Endothelial cell (in vitro differentiated cells): ENCODE measurements around the gene ACSS2.

GRCh38 chr20:33654880-33655324 lies 7.2 kb upstream of the C20orf144 start:
- PRO-cap, result no peak

- PRO-cap, result no peak
These were observed 3.5 kb downstream of the NECAB3 start for GRCh38 chr20:33670559-33671326.

DNA sequence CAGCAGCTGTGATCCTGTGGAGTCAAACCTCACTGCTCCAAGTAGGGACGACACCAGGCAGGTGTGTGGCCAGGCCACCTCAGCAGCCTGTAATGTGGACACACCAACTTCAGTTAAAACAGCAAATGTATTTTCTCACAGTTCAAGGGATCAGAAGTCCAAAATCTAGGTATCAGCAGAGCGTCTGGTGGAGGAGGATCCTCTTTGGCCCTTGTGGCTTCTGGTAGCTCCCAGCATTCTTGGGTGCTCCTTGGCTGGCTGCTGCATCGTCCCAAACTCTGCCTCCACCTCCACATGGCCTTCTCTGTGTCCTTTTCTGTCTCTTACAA lies 47.1 kb downstream of the CHMP4B start:
- PRO-cap, result no peak

DNA sequence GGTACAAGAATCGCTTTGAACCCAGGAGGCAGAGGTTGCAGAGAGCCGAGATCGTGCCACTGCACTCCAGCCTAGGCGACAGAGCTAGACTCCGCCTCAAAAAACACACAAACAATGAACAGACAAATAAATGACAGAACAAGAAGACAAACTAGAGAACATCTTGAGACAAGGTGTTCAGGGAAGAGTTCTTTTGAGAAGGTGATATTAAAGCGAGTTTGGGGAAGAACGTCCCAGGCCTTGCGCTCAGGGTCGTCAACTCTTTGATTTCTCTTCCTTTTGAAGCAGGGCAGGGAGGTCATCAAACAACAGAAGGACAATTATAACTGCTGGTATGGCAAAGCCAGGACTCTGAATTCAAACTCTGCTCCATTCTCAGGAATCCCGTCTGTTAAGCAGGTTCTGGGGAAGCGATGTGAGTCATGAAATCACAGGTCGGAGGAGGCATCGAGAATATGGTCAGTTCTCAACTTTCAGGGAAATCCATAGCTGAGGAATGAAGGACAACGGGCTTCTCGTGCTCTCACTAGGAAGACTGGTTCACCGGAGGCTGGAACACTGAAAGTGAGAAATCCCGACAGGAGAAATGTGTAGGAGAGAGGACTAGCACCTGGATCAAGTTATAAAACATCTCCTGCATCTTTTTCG lies 1.2 kb upstream of the RALY start:
- PRO-cap, result unidirectional peak, minus-strand start at position 566 of the sequence

DNA sequence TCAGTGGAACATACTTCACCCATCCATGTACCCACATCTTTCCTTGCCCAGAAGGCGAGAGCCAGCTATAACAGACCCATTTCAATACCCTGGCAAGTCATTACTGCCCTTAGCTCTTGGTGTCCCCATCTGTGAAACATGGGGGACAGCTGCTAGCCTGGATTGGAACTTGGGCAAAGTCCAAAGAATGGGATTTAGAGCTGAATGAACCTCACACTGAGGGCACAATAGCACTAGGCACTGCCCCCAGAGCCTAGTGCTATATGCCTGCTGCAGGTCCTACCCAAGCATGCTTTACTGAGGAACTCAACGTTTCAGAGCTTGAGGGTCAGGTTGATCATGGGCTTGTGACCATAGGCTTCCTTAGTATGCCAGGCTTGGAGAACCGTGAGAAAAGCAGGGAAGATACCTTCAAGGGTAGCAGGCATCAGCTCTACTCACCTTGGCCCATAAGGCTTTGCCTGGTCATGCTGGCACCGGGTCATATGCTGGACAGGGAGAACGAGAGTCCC lies 29.8 kb downstream of the EIF2S2 start:
- PRO-cap, result no peak

GRCh38 chr20:34299172-34300011 lies 3.8 kb downstream of the AHCY start:
- PRO-cap, result no peak

- PRO-cap, result no peak
These were observed 46.5 kb downstream of the MAP1LC3A start for GRCh38 chr20:34604779-34605670.

- PRO-cap, result no peak
These were observed 5.9 kb downstream of the TP53INP2 start for GRCh38 chr20:34709895-34710622.

GRCh38 chr20:34715359-34715702 lies 11.2 kb downstream of the TP53INP2 start:
- PRO-cap, result no peak

DNA sequence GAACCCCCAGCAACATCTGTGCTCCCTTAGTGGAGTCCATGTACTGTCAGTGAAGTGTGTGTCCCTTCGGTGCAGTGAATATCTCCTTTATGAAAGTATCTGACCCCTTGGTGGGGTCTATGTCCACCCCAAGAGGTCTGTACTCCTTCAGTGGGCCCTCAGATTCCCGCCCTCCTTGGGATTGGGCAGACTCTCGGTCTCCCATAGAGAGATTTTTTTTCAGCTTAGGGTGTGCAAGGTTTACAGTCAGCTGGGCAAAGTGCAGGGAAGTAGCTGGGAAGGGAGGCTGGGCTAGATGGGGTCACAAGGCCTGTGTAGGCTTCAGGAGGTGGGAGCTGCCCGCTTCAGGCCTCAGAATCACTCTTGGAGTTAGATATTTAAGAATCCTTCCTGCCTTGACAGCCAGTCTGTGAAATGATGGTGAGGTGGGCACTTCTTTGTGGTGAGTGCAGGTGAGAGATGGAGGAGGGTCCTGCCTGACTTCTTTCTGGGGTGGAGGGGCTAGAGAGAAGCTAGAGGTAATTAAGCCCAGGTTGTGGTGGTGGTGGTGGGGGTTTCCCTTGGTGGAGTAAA lies 1.6 kb upstream of the ACSS2 start:
- PRO-cap, result no peak

DNA sequence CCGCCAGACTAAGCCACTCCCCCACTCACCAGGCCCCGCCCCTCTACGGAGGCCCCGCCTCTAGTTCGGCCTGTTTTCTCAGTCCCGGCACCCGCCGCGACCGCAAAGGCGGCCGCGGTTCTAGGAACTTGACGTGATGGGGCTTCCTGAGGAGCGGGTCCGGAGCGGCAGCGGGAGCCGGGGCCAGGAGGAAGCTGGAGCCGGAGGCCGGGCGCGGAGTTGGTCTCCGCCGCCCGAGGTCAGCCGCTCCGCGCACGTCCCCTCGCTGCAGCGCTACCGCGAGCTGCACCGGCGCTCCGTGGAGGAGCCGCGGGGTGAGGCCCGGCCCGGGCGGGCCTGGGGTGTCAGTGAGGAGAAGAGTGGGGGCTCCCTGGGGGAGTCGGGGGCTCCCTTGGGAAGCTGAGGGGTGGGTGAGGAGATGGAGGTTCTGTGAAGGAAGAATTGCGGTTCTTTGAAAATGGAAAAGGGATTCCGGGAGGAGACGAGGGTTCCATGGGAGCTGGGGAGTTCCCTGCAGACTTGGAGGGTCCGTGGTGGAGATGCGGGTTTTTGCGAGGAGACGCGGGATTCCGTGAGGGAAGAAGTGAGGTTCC lies at the start of gene ACSS2:
Gene ACSS2, plus strand, starts transcription at position 103 of the 593 bp plus-strand sequence.
- PRO-cap, result bidirectional peak, plus-strand start at position 105 of the sequence, minus-strand start outside the sequence

DNA sequence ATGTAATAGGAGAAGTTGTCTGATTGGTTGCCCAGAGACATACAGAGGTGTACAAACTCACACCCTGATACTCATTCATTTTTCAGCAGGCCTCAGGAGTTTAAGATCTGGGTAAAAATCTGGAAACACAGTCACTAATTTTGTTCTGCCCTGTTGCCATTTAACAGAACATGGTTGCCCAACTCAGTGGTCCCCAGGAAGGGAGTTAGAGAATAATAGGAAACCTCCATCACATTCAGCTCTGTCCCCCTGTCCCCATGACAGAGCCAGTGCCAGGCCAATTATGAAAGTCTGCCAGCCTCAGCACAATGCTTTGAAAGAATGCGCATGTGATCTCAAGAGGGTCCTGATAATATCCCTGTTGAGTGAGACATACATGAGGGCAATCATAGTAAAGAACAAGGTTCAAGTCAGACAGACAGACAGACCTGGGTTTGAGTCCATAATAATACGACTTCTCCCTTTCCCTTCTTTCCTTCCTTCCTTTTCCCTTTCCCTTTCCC lies 2.5 kb downstream of the GSS start:
- PRO-cap, result no peak

GRCh38 chr20:35024168-35024831 lies 68.3 kb downstream of the TRPC4AP start:
- PRO-cap, result no peak

DNA sequence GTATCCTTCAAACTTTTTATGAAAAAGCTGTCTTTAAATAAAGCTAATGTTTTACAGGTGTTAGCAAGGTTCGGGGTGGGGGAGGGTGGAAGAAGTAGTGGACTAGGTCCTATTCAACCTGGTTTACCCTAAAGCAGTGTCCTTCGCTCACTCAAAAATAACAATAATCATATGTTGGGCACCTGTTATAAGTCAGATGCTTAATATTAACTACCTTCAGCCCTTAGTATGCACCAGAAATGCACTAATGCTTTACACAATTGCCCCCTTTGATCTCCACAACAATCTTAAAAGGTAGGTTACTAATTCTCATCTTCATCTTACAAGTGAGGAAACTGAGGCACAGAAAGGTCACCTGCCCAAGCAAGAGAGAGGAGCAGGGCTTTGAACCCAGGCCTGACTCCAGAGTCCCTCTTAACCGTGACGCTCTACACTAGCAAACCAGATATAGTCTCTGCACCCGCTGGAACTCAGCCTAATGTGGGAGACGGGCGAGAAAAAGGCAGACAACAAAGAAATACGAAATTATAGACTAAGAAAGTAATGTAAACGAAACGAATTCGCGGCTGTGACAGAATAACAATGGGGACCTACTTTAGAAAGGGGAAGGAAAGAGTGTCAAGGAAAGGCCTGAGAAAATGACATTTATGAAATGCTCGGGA lies 921 bp downstream of the TRPC4AP start:
- PRO-cap, result unidirectional peak, plus-strand start at position 476 of the sequence

DNA sequence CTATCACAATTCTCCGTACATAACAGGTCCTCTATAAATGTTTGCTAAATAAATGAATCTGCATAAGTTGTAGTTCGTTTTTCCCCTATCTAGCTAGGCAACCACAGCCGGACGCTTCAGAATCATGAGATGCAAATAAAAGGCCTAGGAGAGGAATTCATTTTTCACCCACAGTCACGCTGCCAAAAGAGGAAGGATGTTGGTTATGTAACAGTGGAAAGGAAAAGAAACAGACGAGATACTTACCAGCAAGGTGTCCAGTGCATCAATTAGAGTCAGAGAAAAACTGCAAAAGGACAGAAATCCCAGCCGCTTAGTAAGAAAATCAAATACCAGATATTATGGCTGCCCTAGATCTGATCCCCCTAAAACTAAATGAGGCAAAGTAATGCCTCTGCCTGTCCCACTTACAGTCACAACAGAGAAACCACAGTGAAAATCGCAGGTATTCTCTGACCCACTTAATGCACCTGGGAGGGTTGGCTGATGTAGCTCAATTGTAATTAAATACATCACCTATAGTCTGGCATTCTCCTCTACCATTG lies 2.3 kb downstream of the EDEM2 start:
- PRO-cap, result no peak

DNA sequence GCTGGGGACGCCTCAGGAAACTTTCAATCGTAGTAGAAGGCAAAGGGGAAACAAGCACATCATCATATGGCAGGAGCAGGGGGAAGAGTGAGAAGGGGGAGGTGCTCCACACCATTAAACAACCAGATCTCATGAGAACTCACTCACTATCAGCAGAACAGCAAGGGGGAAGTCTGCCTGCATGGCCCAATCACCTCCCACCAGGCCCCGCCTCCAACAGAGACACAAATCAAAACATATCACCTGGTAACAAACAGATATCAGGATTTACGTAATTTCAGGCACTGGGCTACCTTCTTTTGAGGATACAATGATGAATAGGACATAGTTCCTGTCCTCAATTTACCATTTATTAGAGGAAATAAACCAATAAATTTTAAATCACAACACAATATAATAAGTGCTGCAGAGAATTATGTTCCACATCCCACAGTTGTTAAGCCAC lies 24.2 kb downstream of the MMP24 start:
- PRO-cap, result no peak

DNA sequence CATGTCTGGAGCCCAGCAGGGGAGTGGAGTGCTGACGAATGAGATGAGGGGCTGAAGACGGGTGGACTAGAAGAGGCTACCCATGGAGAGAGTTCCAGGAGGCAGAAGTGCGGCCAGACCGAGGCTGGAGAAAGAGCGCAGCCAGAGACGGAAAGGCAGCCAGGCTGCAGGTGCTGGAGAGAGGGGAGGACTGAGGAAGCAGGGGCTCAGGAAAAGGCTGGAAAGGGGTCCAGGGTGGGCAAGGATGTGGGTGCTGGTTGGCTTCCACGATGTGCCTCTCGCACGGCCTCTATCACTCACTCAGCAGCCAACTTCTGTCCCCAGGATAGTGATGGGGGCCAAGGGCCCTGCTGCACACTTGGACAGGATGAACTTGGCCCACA lies 565 bp upstream of the EIF6 start:
- PRO-cap, result no peak

GRCh38 chr20:35300206-35300807 lies 8.1 kb upstream of the FAM83C start:
- PRO-cap, result no peak

DNA sequence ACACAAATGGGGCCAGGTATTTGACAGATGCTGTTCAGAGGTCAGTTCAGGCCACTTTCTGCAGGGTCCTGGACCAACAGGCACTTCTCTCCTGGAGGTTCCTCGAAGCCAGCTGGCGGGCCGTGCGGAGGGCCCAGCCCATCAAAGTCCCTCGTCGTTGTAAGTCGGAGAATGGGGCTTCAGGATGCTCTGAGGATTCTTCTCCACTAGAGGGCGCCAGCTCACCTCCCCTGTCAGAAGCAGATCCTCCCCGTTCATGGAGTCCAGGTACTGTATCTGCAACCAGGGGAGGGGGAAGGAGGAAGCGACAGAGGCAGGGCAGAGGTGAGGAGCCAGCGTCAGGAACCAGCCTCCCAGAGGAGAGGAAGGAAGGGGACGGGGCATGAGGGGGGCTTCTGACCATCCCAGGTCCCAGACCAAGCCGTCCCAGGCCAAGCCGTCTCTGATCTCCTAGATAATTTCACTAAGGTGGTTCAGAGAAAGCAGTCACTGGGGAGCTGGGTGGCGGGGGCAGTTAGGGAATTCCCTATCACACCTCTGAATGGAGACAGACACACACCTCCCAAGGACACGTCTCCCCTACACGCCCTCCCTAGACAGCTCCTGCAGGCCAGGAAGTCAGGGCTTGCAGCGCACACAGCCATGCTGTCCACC lies 11.7 kb upstream of the FAM83C start:
- PRO-cap, result no peak

DNA sequence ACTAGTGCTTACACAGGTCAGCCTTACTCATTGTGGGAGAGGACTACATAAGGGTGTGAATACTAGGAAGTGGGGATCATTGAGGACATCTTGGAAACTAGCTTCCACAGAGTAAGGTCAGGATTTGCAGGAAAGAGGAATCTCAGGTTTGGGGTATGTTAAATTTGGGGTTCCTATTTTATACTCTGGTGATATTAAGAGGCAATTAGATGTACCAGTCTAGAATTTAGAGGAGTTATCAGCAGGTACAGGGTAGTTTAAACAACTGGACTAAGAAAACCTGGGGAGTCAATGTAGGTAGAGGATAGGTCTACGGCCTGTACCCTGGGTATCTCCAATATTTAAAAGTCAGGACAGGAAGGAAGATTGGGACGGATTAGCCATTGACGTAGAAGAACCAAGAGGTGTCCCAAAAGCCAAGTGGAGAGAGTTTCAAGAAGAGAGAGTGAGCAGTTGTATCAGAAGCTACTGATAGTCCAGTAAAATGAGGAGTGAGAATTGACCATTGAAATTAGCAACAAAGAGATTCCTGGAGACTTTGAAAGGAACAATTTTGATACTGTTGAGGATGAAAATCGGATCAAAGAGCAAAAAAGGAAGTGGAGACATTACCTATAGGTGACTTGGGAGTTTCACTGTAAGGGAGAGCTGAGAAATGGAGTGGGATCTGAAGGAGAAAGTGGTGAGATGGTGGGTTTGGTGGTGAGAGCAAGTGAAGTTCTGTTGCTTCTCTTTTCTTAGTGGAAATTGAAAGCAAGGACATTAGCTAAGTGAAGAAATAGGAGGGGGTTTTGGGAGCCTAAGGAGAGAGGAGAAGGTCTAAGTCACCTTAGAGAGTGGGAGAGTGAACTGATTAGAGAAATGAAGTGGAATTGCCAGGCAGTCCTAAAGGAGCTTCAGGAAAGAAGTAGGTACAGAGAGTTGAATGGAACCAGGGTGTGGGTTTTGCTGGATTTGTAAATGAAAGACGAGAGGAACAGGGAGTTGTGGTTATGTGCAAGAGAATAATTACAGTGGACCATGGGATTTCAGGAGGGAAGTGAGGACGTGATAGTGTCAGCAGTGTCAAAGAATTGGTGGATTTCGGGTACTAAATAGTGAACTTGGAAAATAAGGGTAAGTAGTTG lies 4.1 kb downstream of the ERGIC3 start:
- PRO-cap, result no peak